ENCODE results near the gene ACTR3.

GRCh38 chr2:113077901-113078326, 10.1 kb downstream of the IL1F10 start:
- PRO-cap = no peak
- RAMPAGE, long total RNA, 2 experiments = no peak in any of the 2 experiments

- PRO-cap = no peak
- RAMPAGE, long total RNA, 2 experiments = no peak in any of the 2 experiments
Observed at GRCh38 chr2:113097992-113098362, 29.4 kb upstream of the IL1RN start.

DNA sequence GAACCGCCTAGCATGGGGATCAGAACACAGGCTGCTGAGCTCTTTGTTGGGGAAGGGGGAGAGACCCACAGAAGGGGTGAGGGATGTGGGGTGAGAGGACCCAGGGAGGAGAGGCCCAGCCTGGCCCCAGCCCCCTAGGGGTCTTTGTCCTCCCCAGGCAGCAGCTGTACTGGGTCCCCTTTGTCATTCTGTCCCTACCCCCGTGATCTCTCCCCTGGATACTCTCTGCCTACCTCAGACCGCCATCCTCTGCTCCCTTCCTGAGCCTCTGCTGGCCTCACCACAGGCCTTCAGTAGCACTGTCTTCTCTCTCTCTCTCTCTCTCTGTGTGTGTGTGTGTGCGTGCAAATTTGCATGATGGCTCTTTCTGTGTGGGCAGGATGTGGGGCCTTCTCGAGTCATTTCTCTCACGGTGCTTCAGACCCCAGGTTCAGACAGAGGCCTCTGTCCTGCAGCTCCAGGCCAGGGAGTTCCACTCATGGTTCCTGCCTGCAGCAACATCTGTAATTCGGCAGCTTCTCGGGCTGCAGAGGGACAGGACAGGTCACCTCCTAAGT, 1.3 kb downstream of the PSD4 start:
- PRO-cap = no peak
- RAMPAGE, long total RNA, 2 experiments = no peak in any of the 2 experiments

DNA sequence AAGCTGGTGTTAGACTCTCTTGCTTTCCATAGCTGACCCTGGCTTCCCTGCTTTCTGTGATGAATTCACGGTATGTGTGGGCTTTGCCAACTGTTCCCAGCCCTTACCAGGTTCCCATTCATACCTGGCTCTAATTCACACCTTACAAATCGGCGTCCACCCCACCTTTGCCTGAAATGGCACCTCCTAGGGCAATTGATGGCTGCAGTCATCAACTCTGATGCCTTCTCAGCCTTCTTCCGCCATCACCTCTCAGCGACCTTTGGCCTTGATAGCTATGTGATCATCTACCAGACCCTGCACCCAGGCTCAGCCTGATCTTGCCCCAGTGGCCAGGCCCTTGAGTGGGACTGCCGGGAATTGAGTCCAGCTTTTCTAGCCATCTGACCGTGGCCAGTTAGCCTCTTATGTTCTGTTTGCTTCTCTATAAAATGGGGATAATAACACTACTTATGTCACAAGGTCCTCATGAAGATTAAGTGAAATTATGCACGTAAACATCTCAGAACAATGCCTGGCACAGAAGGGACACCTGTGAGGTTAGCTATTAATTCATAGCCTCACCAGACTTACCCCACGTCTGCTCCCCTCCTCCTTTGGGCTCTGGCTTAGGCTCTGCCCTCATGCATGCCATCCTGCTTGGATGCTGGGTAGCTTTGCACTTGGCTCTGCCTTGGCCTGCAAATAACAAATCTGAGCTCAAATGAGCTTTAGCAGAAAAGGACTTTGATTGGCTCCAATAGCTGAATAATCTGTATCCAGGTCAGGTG, 32.6 kb downstream of the PSD4 start:
- PRO-cap = no peak
- RAMPAGE, long total RNA, 2 experiments = no peak in any of the 2 experiments

GRCh38 chr2:113212213-113213072, 38.7 kb downstream of the PSD4 start:
- PRO-cap = no peak
- RAMPAGE, long total RNA, 2 experiments = no peak in any of the 2 experiments

DNA sequence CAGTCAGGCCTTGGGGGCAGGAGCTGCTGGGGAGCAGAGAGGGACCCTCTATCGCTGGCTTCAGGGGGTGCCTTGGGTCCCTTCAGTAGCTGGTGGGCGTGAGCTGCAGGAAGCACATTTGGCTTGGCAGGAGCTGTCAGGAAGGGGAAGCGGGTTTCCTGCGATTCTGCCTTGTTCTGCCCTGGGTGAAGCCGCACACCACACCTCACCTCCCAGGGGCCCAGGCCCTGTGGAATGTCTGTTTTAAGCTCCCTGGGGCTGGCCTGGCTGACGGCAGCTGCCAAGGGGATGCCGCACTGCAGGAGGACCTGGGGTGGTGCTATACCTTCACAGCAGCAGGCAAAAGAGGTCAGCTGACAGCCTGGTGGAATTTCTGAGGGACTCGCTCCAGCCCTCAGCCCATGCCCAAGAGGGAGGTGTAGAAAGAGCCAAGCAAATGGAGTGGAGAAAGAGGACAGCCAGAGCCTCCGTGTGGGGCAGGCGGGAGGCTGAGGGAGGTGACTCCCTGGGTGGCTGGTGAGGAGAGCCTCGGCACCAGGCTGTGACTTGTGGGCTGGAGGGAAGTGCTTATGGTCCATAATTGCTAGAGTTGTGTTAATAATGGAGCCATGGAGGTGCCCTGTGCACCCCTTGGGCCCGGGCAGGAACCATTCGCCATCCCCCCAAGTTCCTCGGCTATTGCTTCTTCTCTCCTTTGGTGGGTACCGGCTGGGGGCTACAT, 43.9 kb downstream of the PSD4 start:
- PRO-cap = no peak
- RAMPAGE, long total RNA, 2 experiments = no peak in any of the 2 experiments

DNA sequence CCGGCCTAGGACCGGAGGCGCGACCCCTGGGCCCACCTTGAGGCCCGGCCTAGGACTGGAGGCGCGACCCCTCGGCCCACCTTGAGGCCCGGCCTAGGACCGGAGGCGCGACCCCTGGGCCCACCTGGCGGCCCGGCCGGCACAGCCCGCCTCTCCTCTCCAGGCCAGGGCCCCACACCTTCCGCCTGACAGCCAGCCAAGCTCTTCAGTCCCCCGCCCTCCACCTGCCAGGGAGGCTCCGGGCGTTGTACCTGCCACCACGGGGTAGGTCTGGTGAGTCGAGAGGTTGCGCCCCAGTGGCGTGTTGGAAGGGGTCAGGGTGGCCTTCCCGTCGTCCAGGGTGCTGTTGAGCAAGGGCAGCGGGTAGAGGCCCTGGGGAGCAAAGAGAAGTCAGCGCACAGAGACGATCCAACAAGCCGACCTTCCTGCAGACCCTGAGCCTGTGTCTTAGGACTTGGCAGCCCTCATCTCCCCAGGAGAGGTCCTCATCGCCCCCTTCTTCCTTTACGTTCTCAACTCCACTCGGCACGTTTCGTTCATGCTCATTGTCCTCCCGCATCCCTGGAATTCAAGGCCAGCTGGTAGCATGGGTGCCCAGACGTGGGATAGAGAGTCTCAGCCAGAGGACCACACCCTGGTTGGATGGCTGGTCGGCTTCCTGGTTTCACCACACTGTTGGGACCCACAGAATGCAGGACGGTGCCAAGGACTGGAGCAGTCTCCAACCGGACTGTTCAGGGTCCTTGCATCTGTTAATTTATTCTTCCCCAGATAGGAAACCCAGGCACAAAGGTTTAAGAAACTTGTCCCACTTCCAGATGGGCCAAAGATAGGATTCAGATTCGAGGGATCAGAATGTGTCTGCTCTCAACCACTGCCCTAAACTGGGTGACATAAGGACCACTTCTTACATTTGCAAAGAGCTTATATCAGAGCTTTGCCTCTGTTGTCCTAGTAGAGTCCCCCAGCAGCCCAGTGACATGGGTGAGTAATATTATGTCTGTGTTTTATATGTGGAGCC, 42.1 kb downstream of the PAX8 start:
- PRO-cap = no peak
- RAMPAGE, long total RNA, 2 experiments = no peak in any of the 2 experiments

DNA sequence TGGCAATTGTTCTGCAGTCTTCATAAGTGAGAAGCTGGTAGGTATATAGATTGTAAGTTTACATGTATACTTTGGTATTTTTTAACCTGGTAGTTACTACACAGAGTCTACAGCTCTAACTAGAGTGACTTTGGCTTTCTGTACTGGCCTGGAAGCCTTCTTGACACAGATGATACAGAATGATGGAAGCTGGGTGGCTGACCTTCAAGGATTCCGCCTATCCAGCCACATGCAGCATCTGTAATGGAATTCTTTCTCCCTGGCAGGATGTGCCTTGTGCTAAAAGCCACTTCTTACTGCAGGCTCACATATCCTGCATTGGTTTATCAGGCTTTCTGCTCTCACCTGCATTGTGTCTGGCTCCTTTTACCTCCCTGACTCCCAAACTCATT, 38.8 kb upstream of the PAX8 start:
- PRO-cap = no peak
- RAMPAGE, long total RNA, 2 experiments = no peak in any of the 2 experiments

- PRO-cap = no peak
- RAMPAGE, long total RNA, 2 experiments = no peak in any of the 2 experiments
Observed at GRCh38 chr2:113327854-113328497, 49.3 kb upstream of the PAX8 start.

DNA sequence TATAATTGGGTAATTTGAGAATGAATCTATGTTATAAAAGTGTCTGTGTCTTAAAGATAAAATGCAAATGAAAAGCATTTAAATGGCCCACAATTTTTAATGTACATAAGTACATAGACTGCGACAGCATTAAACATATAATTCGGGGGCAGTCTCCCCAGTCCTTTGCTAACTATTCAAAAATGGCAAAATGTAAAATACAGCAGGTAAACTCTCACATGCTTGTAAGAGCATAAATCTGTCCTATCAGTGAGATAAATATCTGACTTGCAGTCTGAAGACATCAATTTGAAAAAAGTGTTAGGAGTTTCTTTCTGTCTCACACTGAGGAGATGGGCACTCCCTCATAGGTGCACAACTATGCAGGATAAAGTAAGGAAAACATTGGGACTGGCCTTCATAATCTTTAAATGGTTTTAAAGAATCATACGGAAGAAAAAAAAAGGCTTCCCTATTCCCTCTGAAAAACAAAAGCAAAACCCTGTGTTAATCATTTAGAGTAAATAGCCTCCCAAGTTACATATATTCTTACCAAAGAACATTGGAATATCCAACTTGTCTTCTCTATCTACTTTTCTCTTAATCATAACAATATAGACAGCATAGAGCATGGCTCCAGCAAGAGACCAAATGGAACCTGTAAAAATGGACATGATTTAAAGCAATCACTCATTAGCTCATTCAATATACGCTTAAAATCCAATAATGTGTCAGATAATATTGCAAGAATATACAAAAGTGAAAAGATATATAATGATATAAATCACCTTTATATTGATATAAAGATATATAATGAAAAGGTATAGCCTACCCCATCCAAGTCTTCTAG, 27.4 kb downstream of the SLC35F5 start:
- PRO-cap = no peak
- RAMPAGE, long total RNA, 2 experiments = no peak in any of the 2 experiments

DNA sequence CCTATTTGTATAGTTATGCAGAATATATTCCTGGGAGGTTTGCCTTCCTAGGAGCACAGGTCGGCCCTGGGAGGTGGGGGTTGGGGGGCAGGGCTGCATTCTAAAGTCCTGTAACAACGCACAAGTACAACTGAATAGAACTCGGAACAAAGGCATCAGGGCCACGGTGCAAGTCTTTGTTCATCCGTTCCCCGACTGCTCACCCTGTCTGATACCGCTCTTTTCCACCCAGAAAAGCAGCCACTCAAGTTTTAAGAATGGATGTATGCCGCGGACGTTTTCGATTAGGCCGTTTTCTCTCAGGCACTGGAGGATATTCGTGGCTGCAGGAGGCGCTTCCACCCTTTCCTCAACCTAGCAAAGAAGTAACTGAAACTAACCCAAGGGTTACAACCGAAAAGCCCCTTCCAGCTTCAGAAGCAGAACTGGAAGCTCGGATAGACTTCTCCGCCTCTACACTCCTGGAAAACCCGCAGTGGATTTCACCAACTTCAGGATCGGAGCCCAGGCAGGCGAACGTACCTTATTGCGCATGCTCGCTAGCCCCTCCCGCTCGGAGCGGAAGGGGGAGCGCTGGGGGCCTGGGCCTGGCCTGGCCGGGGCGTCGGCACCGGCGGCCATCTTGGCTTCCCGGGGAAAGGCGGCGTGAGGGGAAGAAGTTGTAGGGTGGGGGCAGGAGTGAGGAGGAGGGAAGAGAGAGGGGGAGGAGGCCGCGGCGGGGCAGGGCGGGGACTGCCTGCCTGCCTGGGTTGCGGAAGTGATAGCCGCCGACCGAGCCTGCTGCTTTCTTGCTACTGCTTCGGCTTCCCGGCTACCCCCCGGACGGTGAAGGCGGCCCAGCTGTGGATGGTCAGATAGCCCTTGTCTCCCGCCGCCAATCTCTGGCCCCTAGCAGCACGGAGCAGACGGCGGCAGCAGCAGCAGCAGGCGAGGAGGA, at the start of gene ACTR3:
TSS of gene ACTR3 (plus strand) at position 749 of the 937 bp plus-strand sequence.
- PRO-cap = unidirectional peak, plus-strand start at position 139 of the sequence; bidirectional peak, plus-strand start at position 760 of the sequence, minus-strand start at position 427 of the sequence
- RAMPAGE, long total RNA, 2 experiments = start-site peak on the plus strand in 2 of 2 experiments, centred at positions 709 to 753 of the sequence, 1,086 to 1,198 reads per replicate

DNA sequence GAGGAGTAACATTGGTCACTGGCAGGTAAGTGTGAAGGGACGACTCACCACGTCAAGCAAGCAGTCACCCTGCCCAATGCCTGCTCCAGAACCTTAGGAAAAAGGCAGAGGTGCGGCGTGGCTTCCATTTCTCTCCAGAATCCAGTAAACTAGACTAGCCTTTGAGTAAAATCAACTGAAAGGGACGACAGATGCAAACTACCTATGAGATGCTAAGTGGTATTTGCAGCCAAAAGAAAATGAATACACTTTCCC, 1.0 kb downstream of the CCDC93 start:
- PRO-cap = no peak
- RAMPAGE, long total RNA, 2 experiments = no peak in any of the 2 experiments

- PRO-cap = no peak
- RAMPAGE, long total RNA, 2 experiments = no peak in any of the 2 experiments
Observed at GRCh38 chr2:118047293-118047834, 33.5 kb upstream of the CCDC93 start.

- PRO-cap = no peak
- RAMPAGE, long total RNA, 2 experiments = no peak in any of the 2 experiments
Observed at GRCh38 chr2:118085592-118086152, 2.6 kb upstream of the INSIG2 start.

DNA sequence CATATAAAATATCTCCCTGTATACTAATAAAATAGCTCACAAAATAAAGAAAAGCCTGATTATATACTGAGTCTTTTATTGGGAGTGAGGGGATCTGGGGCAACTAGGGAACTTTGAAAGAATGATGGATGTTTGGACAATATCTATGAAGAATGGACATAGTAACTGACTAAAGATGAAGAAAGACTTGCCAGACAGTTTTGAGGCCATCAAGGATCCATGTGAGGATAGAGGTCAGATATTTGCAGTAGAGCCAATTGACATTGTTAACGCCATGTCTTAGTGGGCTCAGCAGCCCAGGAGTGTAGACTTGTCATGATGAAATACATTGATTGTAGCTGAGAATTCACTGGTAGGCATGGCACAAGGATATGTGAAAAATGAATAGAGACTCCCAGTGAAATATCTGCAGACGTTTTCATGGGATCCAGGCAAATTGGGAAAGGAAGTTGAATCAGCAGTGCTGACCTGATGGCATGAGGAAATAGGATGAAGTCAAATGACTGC, 24.3 kb downstream of the INSIG2 start:
- PRO-cap = no peak
- RAMPAGE, long total RNA, 2 experiments = no peak in any of the 2 experiments

GRCh38 chr2:118223427-118223697, 135.1 kb downstream of the INSIG2 start:
- PRO-cap = no peak
- RAMPAGE, long total RNA, 2 experiments = no peak in any of the 2 experiments

DNA sequence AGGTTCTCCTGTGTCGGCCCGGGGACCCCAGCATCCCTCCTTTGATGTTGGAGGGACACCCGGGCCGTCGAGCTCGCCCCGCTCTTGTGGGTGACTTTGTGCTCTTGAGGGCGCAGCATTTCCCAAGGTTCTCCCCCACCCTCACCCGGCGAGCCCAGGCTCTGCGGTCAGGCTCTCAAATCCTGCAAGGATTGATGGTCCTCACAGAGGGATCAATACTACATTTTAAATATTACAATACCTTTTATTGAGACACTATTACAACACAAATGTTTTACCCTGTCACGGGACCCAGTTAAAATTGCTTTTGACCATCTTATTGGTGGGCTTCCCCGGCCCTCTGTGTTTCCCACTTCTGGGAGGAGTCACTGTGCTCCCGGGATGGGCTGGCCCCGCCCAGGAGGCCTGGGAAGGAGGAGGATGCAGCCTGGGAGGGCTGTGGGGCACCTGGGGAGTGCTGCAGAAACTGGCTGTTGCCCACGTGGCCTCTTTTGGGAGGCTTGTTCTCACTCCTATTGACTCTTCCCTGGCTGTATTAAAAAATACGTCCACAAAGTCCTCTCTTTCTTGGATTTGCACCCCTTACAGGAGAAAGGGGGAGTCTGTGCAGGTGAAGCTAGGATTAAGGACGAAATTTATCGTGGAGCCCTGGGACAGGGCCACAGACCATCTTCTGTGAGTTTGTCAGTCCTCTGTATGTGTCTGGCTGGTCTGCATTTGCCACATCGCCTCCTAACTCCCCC, 222.7 kb downstream of the INSIG2 start:
- PRO-cap = no peak
- RAMPAGE, long total RNA, 2 experiments = no peak in any of the 2 experiments

GRCh38 chr2:118642463-118642775, 205.0 kb downstream of the EN1 start:
- PRO-cap = no peak
- RAMPAGE, long total RNA, 2 experiments = no peak in any of the 2 experiments

GRCh38 chr2:118846367-118847491, 719 bp downstream of the EN1 start:
- PRO-cap = no peak
- RAMPAGE, long total RNA, 2 experiments = no peak in any of the 2 experiments

DNA sequence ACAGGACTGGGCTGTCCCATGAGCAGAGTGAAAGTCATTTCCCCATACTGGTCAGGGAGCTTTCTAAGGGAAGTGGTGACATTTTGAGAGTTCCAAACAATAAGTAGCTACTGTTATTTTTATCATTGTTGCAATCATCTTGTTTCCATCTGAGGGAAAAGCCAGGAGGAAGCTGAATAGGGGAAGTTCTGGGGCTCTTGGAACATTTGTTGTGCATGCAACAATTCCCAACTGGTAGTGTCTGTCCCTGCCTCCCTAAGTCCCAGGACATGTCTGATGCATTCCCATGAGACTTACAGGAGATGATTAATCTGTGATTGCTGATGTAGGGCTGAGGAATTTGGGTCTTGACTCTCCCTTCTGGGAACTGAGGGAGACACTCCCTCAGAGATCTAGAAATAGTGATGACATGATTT, 28.2 kb upstream of the MARCO start:
- PRO-cap = no peak
- RAMPAGE, long total RNA, 2 experiments = no peak in any of the 2 experiments

Data from prostate gland (tissue), 2 donors.